ENCODE measurements around the genes ATP6V0C and PDPK1.

DNA sequence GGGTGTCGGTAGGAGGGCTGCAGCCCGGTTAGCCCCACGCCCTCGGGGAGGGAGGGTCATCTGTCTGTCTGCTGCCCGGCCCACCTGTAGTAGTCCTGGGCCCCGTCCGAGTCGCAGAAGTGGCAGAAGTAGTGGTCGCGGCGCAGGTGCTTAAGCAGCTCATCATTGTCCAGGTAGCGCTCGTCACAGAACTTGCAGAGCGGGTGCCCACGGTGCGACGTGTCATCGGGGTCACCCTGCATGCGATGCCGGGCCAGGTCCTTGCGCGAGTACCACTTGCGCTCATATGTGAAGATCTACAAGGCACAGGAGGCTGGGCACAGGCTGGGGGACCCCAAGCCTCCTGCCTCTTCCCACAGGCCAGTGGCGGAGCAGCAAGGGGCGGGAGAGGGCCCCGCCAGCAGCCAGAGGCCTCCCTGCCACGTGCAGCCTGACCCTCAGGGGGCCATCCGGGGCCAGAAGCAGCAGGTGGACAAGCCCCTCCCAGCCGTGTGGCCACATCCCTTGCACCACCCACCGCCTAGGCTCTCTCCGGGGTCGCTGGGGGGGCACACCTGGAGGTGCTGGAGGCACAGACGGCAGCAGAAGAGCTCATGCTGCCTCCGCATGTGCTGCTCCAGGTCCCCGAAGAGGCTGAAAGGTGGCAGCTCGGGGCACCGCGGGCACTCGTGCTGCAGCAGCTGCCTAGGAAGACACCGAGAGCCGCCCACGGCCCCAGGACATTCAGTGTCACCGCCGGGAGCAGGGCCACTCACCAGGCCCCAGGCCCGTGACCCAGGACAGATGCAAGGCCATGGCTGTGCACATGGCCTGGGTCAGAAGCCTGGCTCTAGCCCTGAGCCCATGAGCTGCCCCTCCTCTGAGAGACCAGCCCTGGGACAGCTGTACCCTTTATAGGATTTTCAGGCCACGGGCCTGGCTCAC lies 12.9 kb downstream of the SYNGR3 start:
- RRBS = 82% methylated on average over 8 of the region's 46 CpGs

DNA sequence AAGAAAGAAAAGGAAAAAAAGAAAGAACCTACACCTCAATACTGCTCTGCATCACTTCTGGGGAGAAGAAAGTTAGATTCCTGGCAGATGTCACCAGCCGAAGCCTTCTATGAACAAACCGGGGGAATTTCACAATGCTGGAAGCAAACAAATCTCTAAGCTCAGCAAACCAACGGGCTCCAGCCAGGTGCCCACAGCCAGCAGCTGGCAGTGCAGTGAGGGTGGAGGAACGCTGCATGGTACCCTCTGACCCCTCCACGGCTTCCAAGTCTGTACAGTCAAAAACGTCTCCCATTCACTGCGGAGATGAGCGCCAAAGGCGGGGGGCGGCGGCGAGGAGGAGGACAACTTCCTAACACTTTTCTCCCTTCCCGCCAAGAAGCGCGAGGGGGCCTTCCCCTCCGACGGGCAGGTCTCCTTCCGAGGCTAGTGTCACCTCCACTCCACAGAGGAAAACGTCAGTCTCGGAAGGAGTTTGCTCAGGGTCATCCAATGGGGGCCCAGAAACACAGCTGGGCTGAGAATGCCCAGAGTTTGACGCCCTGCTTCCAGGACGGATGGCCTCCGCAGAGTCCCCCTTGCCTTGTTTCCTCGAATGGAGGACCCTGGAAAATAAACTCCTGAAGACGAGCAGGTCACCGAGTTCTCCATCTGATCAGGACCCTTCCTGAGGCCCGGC lies 10.9 kb upstream of the NPW start:
- RRBS = no CpG with 5 or more reads among the region's 27 CpGs

DNA sequence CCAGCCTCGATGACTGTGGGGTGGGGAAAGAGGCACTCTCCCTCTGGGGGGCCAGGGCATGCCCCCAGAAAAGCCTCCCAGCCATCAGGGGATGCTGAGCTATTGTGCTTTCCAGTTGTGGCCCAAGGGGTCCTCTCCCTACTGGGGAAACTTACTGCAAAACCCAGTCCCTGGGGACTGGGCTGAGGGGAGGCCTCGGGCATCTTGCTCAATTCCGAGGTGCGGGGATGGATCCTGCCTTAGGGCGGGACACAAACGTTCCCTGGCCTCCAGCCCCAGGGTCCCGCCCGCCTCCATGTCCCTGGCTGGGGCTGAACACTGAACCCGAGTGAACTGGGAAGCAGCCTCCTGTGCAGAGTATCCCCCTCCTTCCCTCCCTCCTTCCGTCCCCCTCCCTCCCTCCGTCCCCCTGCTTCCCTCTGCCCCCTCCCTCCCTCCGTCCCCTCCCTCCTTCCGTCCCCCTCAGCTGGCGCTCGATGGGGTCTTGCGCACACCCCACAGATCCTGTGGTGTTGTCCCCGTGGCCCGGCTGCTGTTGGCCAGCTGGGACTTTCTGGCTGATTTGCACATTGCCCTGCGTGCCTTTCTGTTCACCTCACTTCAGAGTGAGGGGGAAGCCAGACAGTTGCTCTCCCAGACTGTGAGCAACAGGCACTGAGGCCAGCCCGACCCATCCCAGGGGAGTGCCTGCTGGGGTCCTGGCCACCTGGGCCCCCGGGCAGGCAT lies 5.4 kb downstream of the TRAF7 start:
- RRBS = 29% methylated on average over 1 of the region's 21 CpGs

DNA sequence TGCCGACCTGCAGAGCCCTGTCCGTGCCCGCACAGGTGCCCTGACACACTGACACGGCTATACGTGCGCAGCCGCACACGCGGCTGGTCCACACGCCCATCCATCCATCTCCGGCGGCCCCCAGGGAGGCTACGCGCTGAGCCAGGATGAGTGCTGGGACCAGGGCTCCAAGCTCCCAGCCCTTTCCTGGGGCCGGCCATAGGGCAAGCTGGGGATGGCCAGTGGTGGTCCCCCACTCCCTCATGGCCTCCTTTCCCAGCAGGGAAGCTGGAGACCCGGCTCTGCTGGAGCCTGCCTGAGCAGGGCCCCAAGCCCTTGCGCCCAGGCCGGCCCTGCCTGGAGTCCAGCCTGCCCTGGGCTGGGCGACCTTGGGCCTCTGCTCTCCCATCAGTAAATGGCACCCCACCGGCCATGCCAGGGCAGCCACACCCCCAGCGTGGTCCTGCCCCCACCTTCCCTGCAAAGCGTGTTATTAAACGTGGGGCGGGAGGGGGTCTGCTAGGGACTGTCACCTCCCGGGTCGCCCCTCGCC lies 938 bp downstream of the CASKIN1 start:
- RRBS = 3% methylated on average over 13 of the region's 27 CpGs

- RRBS = 3% methylated on average over 37 of the region's 71 CpGs
Measured at GRCh38 chr16:2205538-2206587, 609 bp downstream of the MLST8 start.

GRCh38 chr16:2207305-2207822 lies 2.1 kb downstream of the MLST8 start:
- RRBS = no CpG with 5 or more reads among the region's 19 CpGs

DNA sequence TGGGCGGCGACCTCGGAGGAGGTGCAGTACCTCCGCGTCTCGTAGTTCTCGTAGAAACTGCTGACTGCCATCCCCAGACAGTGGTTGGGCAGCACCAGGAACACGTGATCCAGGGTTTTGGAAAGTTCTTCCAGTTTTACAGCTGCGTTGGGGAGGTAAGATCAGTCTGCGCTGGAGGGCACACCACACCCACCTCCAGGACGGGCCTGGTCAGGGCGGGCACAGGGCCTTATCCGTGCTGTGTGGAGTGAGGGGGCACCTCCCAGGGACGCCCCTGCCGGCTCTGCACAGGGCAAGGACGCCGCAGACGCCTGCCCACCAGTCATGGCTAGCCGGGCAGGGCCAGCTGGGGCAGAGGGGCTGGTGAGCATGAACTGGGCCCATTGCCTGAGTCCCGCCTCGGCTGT lies 16.4 kb upstream of the RNPS1 start:
- RRBS = 83% methylated on average over 5 of the region's 21 CpGs

DNA sequence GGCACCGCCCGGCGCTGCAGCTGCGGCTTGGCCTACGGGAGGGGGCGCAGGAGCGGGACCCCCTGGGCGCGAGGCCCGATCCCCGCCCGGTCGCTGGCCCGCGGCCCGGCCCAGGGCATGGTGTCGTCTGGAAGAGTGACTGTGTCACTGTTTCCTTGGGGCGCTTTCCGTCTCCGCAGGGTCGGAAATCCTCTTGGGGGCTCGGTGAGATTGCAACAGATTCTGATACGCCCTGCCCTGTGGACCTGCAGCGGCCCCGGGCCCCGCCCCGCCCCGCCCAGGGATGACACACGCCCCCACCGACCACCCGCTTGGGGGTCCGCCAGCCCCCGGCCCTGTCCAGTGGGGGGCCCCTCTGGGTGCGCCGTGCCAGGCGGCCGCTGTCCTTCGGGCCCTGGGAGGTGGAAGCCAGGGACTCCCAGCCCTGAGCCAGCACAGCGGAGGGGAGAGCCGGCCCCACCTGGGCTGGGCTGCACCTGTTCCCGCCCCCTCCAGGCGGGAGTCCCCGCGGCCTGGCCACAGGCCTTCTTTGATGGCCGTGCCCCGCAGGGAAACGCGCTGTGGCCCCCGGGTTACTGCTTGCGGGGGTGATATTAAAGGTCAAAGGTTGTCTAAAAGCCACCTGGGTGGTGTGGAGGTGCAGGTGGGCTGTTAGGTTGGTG lies 549 bp downstream of the TBC1D24 start:
- RRBS = 2% methylated on average over 19 of the region's 50 CpGs

DNA sequence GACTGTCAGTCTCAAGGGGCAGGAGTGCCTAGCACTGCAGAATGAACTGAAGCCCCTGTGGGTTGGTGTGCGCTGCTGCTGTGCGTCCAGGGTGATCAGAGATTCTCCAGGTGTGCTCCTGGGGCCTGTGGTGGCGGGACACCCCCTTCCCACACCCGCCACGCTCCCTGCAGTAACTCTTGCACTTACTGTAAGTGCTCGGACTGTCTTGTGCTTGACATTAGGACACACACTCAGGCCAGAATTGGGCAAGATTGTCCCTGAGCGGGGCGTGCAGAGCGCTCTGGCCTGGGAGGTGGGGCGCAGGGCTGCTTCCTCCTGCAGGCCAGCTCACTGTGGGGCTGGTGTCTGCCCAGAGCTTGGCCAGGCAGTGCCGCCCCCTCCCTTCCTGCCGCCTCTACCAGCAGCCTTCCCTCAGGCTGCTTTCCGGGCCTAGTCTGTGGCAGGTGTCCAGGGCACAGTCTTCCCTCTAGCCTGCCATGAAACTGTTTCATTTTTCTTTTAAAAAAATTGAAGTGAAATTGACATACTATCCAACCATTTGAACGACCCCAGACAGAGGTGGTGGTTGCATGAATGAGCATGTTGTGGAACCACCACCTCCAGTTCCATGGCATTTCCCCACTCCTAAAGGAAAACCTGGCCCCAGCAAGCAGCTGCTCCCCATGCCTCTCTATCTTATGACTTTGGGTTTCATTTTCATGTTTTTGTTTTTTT lies 6.0 kb upstream of the ATP6V0C start:
- RRBS = no CpG with 5 or more reads among the region's 14 CpGs

- RRBS = 8% methylated on average over 6 of the region's 22 CpGs
Measured at GRCh38 chr16:2512783-2513512, 804 bp upstream of the ATP6V0C start.

DNA sequence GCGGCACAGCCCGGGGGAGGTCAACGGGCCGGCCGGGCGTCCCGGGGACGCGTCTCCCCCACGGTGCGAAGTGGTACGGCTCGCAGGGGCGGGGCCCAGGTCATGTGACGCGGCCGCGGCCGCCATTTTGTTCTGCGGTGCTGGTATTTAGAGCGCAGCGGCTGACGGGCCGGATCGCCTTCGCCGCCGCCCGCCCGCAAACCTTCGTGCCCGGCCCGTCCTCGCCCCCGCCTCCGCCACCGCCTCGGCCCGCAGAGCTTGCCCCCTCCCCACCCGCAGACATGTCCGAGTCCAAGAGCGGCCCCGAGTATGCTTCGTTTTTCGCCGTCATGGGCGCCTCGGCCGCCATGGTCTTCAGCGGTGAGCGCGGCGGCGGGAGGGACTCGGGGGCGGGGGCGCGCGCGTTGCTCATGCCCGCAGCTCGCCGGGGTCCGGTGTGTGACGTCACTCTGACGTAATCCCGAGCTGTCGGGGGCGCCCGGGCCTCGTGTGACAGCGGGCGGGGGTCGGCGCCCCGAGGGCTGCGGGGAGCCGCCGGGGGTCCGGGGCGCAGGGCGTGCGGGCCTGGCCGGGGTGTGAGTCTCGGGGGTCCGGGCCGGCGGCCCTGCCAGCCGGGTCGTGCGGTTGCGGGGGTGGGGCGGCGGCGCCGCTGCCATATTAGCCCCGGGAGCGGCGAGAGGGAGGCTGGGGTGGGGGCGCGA lies at the start of gene ATP6V0C:
ATP6V0C (plus strand) TSS at position 130 of the 701 bp plus-strand sequence.
- RRBS = 1% methylated on average over 32 of the region's 101 CpGs

GRCh38 chr16:2537299-2538350 lies at the start of gene PDPK1:
PDPK1 (plus strand) TSS chr16:2538021.
- RRBS = 1% methylated on average over 21 of the region's 125 CpGs

DNA sequence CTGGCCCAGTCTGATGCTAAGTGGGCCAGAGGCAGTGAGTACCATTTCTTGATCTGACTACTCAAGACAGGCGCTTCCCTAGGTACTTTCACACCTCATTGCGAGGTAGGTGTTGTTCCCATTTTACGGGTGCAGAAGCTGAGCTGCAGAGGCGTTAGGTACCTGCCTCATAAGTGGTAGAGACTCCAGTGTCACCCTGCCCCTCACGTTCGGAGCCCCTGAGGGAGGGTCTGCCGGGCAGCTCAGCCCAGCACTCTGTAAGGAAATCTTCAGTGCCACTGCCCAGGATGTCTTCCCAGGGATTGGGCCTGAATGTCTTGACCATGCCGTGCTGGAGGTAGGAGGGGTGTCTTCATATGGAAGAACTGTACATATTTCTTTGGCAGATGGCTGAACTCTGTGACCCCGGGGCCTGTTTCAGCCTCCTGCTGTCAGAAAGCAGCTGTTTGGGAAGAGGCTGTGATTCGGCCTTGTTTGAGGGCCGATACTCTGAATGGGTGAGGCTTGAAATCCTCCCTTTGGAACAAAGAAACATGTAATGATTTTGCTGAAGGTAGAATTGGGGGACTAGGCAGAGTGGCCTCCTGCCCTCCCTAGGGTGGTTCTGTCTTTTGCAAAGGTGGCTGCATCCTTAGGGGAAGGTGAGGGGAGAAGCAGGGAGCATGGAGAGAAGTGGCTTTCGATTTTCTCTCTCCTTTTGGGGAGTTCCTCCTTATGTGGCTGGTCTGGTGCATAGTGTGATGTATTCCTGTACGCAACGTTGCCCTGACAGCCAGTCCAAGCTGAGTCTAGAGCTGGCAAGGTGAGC lies 2.7 kb downstream of the PDPK1 start:
- RRBS = no CpG with 5 or more reads among the region's 14 CpGs

- RRBS = 91% methylated on average over 6 of the region's 44 CpGs
Measured at GRCh38 chr16:2597186-2598191, 59.7 kb downstream of the PDPK1 start.

- RRBS = no CpG with 5 or more reads among the region's 20 CpGs
Measured at GRCh38 chr16:2598192-2598809, 60.5 kb downstream of the PDPK1 start.

DNA sequence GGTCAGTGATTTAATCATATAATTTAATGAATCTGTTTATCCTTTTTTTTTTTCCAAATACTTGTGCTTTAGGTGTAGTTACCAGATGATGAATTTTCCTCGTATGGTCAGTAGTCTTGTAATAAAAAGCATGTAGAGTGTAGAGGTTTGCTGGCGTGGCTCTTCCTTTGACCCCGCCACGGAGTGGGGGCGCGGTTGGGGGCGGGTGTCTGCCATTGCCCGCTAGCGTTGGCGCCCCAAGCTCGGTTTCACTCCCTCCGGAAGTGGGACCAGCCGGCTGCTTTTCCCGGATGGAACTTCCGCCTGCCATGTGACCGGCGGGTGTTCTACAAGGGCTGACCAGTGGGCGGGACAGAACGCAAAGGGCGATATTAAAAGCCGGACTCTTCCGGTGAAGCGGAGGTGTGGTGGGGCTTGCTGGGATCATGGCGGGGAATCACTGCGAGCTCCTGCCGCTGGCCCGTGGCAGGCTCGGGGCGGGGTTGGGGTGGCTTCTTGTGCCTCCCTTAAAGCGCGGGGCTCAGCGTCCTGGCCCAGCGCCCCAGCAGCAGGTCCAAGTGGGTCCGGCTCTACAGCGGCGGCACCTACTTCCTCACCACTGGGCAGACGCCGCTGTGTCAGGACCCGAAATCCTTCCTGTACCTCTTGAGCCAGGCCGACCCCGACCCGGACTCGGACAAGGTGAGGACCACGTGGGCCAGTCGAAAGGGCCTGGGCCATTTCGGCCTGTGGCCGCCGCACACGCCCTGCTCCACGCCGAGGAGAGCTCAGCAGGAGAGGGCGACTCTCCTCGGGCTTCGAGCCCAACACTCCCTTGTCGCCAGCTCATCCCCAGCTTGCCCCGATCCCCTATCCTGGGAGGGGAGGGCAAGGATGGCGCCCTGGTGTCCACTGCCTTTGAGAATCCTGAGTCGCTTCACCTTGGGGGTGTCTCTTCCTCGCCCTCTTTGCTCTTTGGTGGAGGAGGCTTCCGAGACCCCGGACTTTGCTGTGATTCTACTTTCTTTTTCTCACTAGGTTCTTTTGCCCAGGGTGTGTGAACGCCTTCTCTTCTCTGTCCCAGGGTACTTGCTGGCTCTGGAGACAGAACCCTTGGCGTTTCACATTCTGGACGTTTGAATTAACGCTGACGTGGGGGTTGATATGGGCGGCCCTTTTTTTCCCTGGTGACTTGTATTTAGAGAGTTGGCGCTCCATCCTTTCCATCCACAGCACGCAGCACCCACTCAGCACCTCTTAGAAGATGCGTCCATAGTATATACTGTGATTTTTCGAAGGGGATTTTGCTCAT lies 65.7 kb downstream of the PDPK1 start:
- RRBS = 3% methylated on average over 9 of the region's 71 CpGs

- RRBS = no CpG with 5 or more reads among the region's 24 CpGs
Measured at GRCh38 chr16:2663960-2664977, 18.1 kb upstream of the KCTD5 start.

DNA sequence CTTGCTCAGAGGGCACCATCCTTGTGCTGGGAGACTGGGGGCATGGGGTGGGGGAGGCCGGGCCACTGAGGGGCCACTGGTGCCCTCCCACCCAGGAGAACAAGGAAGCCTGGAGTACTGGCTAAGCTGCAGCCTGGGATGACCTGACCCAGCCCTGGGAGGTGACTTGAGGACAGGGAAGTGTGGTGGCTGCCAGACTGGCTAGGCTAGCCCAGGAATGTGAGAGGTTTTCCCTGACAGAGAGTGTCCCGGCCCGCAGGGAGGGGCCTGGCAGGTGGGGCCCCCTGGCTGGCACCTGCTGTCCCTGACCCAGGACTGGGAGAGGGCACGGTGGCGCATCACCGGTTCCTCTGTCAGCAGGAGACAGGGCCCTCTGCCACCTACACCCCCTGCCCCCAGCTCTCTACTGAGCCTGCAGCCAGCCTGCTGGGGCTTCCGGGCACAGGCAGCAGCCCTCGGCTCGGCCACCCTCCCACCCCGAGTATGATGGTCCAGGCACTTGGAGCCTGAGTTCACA lies 737 bp downstream of the PRSS27 start:
- RRBS = 79% methylated on average over 6 of the region's 10 CpGs

DNA sequence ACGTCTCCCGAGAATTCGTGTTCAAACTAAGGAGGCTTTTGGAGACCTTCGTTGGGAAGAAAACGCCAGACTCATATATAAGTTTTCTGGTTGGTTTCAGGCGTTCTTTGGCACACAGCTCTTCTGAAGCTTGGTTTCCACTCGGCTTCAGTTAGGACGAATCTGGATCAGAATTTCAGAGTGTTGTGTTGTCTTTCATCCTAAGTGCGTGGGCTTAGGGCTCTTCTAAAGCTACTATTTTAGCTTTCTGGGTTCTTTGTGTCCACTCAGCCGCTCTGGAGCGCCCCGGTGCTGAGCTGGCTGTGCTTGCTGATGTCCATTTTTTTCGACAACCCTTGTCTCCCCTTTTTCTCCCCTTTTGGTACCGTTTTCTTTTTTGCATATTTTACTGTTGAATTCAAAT lies 1.1 kb downstream of the SRRM2 start:
- RRBS = no CpG with 5 or more reads among the region's 14 CpGs

DNA sequence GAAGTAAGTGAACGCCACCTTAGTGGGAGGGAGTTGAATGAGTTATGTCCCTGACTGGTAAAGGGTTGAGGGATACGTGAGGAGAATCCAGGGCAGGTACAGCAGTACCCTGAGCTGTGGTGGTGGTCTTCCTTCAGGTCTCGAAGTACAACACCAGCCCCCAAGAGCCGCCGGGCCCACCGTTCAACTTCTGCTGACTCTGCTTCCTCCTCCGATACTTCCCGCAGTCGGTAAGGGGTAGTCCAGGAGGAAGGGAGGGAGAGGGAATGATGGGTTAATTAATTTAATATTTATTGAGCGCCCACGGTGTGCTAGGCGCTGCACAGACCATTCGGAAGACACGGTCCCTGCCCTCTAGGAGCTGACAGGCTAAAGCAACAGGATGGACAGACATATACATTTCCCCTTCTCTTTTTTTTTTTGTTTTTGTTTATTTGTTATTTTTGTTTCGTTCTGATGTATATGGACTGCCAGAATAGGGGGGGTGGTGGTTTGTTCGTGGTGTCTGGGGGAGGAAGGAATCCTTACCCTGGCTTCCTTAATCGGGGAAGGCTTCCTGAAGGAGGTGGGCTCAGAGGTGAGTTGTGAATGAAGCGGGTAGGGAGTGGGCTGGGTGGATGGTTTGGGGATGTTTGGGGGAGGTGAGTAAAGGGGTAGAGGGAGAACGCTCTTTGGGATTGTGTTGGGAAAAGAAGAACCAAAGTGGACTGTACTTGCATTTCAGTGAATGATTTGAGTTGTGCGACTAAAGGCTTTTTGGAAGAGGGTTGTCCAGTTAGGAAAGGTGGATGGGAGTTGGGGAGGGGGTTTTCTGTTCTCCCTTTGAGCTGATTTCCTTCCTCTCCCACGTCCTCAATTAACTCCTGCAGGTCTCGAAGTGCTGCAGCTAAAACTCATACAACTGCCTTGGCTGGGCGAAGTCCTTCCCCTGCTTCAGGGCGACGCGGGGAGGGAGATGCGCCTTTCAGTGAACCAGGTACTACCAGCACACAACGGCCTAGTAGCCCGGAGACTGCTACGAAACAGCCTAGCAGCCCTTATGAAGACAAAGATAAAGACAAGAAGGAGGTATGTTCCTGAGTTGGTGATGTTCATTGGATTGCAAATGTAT lies 7.3 kb downstream of the SRRM2 start:
- RRBS = no CpG with 5 or more reads among the region's 30 CpGs